NALM6 (cell line): ENCODE measurements around the genes CCNA2, IL21 and FGF2.

DNA sequence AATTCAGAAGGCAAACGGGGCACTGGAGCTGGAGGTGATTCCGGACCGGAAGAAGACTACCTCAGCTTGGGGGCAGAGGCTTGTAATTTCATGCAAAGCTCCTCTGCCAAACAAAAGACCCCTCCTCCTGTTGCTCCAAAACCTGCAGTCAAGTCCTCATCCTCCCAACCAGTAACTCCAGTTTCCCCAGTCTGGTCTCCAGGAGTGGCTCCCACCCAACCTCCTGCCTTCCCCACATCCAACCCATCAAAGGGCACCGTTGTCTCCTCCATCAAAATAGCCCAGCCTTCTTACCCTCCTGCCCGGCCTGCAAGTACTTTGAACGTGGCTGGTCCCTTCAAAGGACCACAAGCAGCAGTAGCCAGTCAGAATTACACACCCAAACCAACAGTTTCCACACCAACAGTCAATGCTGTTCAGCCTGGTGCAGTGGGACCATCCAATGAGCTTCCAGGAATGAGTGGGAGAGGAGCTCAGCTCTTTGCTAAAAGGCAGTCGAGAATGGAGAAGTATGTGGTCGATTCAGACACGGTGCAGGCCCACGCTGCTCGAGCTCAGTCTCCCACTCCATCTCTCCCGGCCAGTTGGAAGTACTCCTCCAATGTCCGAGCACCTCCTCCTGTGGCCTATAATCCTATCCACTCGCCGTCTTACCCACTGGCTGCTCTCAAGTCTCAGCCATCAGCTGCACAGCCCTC lies 104.6 kb upstream of the MYOZ2 start:
- PRO-cap = no peak

- PRO-cap = no peak
Measured at GRCh38 chr4:119103072-119103931, 32.3 kb upstream of the MYOZ2 start.

GRCh38 chr4:119128035-119128534 lies 7.5 kb upstream of the MYOZ2 start:
- PRO-cap = no peak

DNA sequence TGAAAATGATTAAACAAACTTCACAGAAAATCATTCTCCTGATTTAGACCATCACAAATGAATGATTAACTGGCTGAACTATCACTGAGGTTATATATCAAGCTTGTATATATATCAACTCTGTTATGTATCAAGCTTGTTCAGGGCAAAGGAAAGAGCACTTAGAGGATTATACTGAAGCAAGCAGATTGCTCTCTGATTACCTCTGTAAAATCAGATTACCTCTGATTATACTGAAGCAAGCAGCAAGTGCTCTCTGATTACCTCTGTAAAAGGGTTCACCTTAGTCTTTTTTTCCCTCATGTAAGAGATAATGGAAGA lies 149.7 kb downstream of the PDE5A start:
- PRO-cap = no peak

DNA sequence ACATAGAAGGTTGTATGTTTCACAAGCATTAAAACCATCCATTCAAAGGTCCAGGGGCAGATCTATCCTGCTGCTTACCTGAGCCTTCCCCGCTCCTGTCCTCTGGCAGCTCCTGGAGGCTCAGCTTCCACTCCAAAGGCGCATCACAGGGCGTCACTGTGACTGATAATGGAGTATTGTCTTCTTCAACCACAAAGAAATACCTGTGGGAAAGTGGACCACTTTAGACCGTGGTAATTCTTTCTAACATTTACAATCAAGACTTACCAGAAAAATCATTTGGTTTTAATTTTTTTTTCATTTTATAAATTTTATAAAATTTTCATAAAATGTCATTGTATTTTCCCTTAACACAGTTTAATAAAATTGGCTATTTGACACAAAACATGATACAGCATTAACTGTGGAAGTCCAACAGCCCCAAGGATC lies 32.5 kb downstream of the NDNF start:
- PRO-cap = no peak

DNA sequence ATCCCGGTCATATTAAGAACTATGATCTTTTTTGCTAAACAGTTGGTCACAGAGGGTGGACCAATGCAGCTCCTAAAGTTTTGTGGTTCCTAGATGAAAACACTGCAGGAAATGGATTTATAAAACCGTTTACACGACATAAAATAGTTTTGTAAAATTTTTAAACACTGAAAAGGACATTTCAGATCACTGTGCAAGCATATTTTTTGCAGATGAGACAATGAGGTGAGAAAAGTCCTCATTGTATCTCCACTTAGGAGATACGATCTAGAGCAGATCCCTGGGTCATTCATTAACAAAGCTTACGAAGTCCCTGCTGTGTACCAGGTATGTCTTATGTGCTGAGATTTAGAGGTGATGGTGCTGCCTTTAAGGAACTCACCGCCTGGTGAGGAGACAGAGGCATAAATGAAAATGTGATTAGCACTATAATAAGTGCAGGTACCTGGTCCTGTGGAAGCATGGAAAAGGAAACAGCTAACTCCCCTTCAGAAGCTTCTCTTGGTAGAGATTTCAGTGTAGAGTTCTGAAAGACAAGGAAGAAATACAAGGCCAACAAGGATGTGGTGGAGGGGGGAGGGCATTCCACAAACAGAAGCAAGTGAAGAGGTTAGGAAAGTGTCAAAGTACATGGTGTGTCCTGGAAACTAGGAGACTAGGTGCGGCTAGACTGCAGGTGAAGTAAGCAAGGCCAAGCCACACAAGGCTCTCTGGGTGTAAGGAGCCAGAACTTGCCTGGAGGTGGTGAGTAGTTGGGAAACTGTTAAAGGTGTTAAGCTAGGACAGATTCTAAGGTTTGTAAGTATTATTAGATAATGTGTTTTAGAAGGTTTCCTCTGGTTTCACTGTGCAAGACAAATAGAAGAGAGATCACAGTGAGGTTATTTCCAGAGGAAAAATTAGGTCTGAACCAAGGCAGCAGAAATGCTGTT lies 1.5 kb upstream of the NDNF start:
- PRO-cap = no peak

- PRO-cap = no peak
Measured at GRCh38 chr4:121784712-121785337, 16.3 kb upstream of the EXOSC9 start.

DNA sequence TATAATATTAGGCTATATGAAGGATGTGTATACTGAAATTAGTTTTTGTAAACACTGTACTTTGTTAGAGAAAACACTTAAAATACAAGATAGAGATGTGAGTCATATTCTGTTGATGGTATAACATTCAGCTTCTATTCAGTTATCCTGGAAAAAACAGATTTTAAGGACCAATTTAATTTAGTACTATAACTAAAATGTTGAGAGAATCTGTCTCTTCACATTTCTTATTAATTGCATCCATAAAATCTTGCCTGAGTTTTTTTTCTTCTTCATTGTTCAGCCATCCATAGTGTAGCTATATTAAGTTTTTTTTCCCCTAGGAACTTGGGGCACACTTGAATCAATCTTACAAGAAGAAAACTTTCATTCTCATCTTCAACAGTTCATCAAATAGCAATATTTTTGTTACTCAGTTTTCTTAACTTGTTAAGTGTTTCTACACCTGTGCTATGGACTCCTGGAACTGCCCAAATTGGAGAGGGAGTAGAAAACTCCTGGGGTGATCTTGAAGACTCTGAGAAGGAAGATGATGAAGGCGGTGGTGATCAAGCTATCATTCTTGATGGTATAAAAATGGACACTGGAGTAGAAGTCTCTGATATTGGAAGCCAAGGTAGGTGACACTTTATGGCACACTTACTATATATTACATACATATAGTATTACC lies 10.1 kb downstream of the CCNA2 start:
- PRO-cap = no peak

DNA sequence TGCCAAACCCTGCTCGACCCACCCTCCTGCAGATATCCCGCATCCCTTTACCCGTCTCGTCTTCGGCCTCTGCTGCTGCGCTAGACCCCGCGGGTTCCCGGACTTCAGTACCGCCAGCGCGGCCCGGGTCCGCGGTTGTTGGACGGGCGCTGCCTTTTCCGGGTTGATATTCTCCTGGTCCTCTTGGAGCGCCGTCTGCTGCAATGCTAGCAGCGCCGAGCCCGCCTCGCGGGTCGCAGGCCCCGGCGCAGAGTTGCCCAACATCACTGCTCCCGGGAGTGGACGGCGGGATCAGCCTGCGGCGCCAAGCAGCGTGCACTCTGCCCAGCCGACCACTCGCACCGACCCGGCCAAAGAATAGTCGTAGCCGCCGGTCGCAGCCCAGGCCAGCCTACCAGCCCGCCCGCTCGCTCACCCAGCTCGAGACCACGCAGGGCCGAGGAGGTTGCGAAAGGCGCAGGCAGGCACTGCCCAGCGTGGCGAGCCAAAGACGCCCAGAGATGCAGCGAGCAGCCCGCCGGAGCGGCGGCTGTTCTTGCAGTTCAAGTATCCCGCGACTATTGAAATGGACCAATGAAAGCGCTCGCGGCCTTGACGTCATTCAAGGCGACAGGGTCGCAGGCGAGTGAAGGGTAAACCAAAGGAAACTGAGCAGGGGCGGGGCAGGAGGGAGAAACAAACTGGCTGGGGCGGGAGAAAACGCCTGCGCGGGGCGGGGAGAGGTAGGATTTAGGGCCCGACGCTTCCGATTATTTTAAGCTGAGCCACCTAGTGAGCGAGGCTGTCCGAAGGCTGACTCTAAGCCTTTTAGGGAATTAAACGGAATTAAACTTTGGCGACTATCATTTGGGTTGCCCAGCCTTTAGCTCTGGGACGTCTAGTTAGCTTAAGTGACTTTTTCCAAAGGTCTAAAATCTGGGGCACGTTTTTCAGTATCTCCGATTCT lies at the start of gene CCNA2:
TSS of gene CCNA2 (minus strand) at position 519 of the 946 bp plus-strand sequence.
- PRO-cap = bidirectional peak, plus-strand start at position 107 of the sequence, minus-strand start at position 140 of the sequence; bidirectional peak, plus-strand start at position 695 of the sequence, minus-strand start at position 537 of the sequence

- PRO-cap = no peak
Measured at GRCh38 chr4:122041152-122041804, 89.4 kb upstream of the TRPC3 start.

GRCh38 chr4:122309223-122309605 lies 69.6 kb upstream of the ADAD1 start:
- PRO-cap = no peak

- PRO-cap = no peak
Measured at GRCh38 chr4:122620960-122621312, at the start of gene IL21. IL21 (minus strand) TSS chr4:122621066.

- PRO-cap = no peak
Measured at GRCh38 chr4:122749400-122750249, 17.1 kb downstream of the BBS12 start.

GRCh38 chr4:122765732-122766094 lies 33.2 kb downstream of the BBS12 start:
- PRO-cap = no peak

GRCh38 chr4:122826395-122826921 lies at the start of gene FGF2:
FGF2 (plus strand) TSS chr4:122826831.
- PRO-cap = no peak

DNA sequence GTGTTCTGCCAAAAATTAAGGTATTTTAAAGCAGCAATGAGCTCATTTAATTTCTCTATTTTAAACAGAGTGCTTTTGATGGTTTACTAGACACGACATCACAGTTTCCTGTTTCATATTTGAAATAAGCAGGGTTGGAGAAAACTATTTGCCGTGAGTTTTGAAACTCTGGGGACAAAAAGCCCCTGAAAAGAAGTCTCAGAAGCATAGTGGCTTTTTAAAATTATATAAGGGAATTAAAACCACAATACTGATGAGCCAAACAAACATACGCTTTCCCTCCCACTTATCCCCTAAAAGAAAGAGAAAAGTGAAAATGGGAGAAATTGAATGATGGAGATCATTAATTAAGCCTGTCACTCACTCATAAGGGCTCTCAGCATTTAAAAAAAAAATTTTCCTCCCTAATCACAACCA lies 25.6 kb downstream of the SPRY1 start:
- PRO-cap = no peak

DNA sequence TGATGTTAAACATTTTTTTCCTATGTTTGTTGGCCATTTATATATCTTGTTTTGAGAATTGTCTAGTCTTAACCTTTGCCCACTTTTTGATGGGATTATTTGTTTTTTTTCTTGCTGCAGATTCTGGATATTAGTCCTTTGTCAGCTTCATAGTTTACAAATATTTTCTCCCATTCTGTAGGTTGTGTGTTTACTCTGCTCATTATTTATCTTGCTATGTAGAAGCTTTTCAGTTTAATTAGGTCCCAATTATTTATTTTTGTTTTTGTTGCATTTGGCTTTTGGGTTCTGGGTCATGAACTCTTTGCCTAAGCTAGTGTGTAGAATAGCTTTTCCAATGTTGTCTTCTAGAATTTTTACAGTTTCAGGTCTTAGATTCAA lies 169.9 kb downstream of the SPRY1 start:
- PRO-cap = no peak

- PRO-cap = no peak
Measured at GRCh38 chr4:123587571-123588579, 191.3 kb downstream of the SPRY1 start.

- PRO-cap = no peak
Measured at GRCh38 chr4:124670970-124671718, 41.4 kb downstream of the ANKRD50 start.

DNA sequence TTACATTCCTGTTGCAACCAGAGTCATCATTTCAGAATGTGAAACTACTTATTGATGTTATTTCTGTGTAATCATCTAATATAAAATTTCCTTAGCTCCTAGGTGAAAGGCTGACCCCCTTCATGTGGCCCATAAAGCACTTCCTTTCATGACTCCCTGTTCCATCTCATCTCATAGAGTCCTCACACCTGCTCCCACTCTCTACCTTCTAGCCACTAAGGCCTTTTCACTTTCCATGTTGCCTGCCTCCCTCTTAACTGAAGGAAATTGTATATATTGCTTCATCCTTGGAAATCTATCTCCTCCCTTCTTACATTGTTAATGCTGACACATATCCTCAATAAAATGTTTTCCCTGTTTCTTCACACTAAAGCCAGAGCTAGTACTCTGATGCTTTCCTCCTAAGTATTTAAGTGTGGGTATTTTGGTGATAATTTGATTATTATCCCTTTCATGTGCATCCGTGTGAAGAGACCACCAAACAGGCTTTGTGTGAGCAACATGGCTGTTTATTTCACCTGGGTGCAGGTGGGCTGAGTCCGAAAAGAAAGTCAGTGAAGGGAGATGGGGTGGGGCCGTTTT lies 830.1 kb downstream of the FAT4 start:
- PRO-cap = no peak